Gastrocnemius medialis (tissue), 3 donors: Measurements from ENCODE around the genes PGBD5, AGT, TTC13, ARV1, TSNAX and DISC1.

DNA sequence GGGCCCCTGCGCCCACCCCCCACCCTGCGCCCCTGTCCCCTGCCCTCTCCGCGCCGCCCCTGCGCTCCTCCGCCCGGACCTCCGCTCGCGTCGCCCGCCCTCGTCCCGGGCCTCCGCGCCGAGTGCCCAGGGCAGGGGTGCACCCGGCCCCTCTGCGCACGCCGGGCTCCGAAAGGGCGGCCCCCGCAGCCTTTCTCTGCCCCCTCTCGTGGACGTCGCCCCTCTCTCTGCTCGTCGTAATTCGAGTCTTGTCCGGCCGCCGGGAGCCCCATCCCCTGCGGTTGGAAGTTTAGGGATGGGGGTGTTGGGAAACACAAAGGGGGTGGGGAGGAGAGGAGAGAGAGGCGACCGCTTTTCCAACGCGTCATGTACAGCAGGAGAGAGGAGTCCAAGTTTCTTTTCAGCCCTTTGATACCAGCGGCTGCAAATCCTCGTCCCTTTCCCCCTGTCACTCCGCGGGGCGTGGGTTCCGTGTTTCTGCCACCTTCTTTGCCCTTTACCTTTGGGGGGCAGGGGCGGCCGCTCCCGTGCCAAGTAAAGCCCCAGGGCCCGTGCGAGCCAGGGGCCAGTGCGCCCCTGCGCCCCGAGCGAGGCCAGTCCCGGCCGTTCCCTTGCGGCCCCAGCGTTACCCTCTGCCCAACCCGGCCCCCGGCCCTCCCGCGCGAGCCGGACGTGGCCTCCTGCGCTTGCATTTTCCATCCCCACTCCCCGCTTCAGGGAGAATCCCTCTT lies 559 bp downstream of the GALNT2 start:
- PRO-cap: bidirectional peak, plus-strand start at position 316 of the sequence, minus-strand start at position 243 of the sequence
- RAMPAGE, long total RNA, 3 experiments: no peak in any of the 3 experiments

DNA sequence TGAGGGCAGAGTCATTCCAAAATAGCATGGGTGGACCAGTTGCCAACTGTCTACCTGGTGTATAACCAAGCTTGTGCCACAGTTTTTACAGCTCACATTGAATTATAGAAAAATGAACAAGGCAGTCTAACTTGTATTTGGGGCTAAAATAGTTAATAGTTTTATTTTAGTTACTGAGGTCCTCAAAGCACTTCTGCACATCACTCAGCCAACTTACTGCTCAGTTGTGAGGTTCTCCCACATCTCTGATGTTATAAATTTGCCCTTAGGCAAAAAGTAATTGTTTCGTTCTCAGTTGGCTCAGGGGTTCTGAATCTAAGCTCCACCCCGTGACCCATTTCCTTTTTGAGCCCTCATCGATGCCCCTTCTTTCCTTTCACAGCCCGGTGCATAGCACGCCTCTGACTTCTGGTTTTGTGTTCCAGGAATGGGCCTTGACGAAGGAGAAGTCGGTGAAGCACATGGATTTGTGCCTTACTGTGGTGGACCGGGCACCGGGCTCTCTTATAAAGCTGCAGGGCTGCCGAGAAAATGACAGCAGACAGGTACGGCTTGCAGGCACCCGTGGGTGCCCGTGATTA lies 152.0 kb downstream of the PGBD5 start:
- PRO-cap: no peak
- RAMPAGE, long total RNA, 3 experiments: no peak in any of the 3 experiments

- PRO-cap: unidirectional peak, minus-strand start at chr1:230426311
- RAMPAGE, long total RNA, 3 experiments: no peak in any of the 3 experiments
These were observed at the start of gene PGBD5 for GRCh38 chr1:230425450-230426759. PGBD5 (minus strand) TSS chr1:230426332.

DNA sequence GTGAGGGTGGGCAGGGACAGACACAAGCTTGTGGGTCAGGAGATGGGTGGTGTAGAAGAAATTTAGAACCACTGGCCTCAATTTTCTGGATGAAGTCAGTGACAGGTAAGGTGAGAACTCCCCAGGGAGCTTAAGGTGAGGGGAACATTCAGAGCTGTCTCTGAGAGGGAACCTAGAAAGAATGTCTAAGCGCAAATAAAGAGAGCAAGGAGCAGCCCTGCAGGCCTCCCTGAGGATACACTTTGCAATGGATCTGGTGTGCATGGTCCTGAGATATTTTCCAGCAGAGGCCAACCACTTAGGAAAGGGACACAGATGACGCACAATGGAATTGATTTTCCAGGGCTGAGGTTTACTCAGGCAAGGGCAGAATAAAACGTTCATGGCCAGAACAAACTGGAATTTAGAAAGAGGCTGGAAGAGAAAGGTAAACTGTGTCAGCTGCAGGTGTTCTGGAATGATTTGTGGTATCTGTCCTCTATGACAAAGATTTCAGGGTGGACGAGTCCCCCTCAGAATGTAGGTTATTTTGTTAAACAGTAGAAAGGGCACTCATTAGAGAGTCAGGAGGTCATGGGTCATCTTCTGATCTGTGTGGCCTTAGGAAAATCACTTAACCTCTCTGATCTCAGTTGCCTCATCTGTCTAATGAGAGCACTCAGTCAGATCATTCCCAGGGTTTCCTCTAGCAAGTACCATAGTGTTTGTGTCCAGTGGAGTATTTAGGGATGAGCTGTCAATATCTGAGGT lies 61.7 kb upstream of the PGBD5 start:
- PRO-cap: no peak
- RAMPAGE, long total RNA, 3 experiments: no peak in any of the 3 experiments

DNA sequence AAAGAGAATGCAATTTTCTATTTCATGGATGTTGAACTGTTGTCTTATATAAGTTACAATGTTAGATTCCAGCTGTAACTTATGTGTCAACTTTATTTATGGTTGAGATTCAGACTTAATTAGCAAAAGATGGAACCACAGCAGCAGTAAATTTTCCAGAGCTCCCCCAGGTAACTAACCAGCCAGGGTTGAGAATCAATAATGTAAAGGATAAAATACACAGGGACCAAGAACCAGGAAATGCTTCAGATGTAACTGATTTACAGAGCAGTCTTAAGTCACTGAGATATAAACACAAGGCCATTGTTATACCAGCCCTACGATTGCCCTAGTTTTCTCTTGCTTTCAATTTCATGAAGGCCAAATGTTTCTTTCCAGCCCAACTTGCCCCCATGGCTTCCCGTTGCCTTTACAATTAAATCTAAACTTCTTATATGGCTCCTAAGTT lies 70.2 kb upstream of the COG2 start:
- PRO-cap: no peak
- RAMPAGE, long total RNA, 3 experiments: no peak in any of the 3 experiments

DNA sequence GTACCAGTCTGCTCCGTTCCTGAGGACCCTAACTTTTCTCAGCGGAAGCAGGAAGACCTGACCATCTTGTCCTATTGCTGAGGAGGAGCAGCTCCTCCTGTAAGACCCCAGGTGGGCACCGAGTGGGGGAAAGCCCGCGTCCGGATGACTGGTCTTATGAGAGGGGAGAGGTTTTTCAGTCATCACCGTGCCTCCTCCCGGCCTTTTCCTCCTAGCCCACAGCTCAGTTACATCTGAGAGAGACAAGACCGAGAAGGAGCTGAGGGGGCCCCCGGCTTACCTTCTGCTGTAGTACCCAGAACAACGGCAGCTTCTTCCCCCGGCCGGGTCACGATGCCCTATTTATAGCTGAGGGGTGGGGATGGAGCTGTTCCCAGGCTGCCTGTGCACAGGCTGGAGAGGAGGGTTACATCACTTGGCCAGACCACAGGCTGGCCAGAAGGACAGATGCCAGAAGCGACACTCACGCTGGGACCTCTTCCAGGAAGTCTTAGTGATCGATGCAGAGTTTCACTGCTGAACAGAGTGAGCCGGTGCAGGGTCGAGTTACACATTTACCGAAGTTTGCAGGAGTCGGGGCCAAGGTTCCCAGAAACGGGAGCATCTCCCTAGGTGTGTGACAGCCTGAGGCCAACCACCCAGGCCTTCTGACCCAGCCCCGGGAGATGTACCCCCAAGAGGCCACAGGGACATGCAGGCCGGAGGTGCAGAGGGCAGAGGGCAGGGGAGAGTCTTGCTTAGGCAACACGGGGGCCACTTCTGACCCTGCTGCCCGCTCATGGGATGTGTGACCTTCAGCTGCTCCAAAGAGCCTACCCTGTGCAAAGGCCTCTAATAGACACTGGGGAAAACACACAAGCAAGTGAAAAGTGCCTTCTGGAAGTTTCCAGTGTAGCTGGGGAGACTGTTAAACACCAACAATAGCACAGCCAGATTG lies at the start of gene AGT:
Gene AGT (minus strand): TSS at position 317 of the 937 bp plus-strand sequence.
- PRO-cap: bidirectional peak, plus-strand start at position 438 of the sequence, minus-strand start at position 293 of the sequence
- RAMPAGE, long total RNA, 3 experiments: start-site peak on the minus strand in 3 of 3 experiments, centred at positions 308 to 353 of the sequence, 66 to 93 reads per replicate

- PRO-cap: no peak
- RAMPAGE, long total RNA, 3 experiments: no peak in any of the 3 experiments
These were observed 10.9 kb downstream of the CAPN9 start for GRCh38 chr1:230758084-230758575.

DNA sequence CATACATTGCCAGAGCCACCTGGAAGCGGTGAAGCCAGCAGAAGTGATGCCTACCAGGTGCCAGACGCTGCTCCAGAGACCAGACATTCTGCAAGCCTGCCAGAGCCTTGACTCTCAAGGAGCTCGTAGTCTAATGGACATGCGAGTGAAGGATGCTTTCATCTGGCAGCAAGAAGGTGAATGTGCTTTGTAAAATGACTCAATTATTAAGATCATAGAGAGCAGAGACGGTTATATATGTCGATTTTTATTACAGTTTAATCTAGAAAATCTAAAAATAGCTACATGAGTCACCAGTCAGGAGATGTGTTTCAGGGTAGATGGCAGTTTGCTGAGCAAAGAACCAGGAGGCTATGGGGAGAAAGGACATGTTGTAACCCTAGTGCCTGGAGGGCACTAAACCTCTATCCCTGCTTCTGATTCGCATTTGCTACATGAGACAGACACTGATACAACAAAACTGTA lies 43.4 kb downstream of the C1orf198 start:
- PRO-cap: no peak
- RAMPAGE, long total RNA, 3 experiments: no peak in any of the 3 experiments

DNA sequence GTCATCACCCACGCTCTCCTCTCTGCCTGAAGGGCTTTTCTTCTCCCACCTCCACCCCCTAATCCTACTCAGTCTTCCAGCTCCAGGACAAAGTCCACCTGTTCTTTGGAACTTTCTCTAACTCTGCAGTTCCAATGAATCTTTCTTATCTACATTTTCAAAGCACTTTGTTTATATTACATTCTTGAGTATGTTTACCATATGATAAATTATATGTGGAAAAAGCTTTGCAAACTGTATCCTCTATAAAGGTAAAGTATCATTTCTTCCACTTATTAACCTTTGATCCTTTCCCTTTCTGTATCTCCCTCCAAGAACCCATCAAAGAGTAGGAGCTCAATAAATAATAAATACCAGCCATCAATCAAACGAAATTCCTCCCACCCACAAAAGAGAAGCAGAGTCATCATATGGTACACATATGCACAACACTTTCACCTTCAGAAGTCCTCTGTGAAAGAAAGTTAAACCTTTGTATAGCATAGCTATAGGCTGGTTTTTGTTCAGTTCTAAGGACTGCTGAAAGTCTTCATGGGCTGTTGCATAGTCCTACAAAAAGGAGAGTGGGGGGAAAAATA lies 39.6 kb downstream of the TTC13 start:
- PRO-cap: no peak
- RAMPAGE, long total RNA, 3 experiments: no peak in any of the 3 experiments

GRCh38 chr1:230942594-230943414 lies 35.9 kb downstream of the TTC13 start:
- PRO-cap: no peak
- RAMPAGE, long total RNA, 3 experiments: no peak in any of the 3 experiments

- PRO-cap: no peak
- RAMPAGE, long total RNA, 3 experiments: no peak in any of the 3 experiments
These were observed 20.4 kb downstream of the TTC13 start for GRCh38 chr1:230958150-230958816.

- PRO-cap: unidirectional peak, plus-strand start at chr1:230978284; bidirectional peak, plus-strand start at chr1:230979094, minus-strand start at chr1:230978888
- RAMPAGE, long total RNA, 3 experiments: no peak in any of the 3 experiments
These were observed at the start of gene TTC13 for GRCh38 chr1:230977898-230979006. TTC13 (minus strand) TSS chr1:230978861.

DNA sequence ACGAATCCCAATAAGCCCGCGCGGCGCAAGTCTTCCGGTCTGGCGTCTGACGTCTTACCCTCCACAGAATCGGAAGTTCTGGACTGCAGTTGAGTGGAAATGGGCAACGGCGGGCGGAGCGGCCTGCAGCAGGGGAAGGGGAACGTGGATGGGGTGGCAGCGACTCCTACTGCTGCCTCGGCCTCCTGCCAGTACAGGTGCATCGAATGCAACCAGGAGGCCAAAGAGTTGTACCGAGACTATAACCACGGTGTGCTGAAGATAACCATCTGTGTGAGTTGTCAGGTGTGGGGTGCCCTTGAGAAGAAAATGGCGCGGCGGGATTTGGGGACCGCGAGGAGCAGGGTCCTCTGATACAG lies at the start of gene ARV1:
Gene ARV1 (plus strand): TSS at position 88 of the 359 bp plus-strand sequence.
- PRO-cap: bidirectional peak, plus-strand start at position 88 of the sequence, minus-strand start outside the sequence
- RAMPAGE, long total RNA, 3 experiments: start-site peak on the plus strand in 2 of 3 experiments, centred at positions 83 to 91 of the sequence, 41 to 66 reads per replicate

GRCh38 chr1:231016533-231017552 lies 23.2 kb downstream of the FAM89A start:
- PRO-cap: no peak
- RAMPAGE, long total RNA, 3 experiments: no peak in any of the 3 experiments

GRCh38 chr1:231396838-231397358 lies 25.2 kb downstream of the EGLN1 start:
- PRO-cap: no peak
- RAMPAGE, long total RNA, 3 experiments: no peak in any of the 3 experiments

DNA sequence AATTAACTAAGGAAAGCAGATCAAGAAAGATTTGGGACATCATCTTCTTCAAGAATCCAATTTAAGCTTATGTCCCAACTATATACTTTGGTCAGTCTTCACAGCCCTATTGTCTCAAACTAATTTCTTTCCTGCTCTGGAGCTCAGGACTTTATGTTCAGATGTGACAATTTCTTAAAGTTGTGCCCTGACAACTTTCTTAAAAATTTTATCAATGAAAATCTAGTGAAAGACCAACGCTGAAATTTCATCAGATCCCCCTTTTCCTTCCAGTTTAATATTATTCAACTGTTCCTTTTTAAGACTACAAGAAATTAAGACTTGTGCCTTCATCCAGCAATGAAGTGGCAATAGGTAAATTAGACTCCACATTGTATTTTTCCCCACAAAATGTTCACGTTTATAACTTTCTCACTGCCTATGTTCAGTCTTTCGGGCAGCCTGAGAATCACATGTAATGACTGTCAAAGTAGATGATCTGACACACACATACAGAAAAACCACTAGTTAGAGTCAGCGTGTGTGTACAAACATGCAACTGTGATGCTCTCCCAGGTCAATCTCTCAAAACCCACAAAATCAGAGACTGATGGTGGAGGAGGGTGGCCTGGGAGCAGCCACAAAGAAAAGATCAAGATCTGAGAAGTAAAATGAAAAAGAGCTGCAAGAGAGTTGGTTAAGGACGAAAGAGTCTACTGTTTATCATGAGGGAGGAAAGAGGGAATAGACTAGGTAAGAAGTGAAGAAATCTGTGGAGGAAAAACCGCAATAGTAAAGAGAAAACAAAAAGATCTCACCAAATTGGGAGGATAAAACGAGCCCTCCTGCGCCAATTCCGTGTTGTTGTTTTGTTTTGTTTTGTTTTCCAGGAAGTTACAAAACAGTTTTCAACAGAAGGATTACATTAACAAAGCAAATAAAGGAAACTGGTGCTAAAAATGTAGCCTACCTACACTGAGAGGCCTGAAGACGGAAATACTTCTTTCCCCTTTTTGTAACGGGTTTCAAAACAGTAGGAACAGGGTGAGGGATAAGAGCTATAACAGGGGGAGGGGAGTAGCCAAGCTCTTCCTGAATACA lies 2.4 kb downstream of the EGLN1 start:
- PRO-cap: bidirectional peak, plus-strand start at position 506 of the sequence, minus-strand start at position 463 of the sequence
- RAMPAGE, long total RNA, 3 experiments: no peak in any of the 3 experiments

GRCh38 chr1:231423595-231424193 lies 1.6 kb upstream of the EGLN1 start:
- PRO-cap: no peak
- RAMPAGE, long total RNA, 3 experiments: no peak in any of the 3 experiments

- PRO-cap: bidirectional peak, plus-strand start at chr1:231528675, minus-strand start at chr1:231528301
- RAMPAGE, long total RNA, 3 experiments: start-site peak on the plus strand in 3 of 3 experiments, at chr1:231528667-231528738 at its widest, 403 to 969 reads per replicate; start-site peak on the minus strand in 3 of 3 experiments, at chr1:231528523-231528639 at its widest, 388 to 688 reads per replicate
These were observed at the start of gene TSNAX for GRCh38 chr1:231528098-231529037. TSNAX (plus strand) TSS chr1:231528669.

DNA sequence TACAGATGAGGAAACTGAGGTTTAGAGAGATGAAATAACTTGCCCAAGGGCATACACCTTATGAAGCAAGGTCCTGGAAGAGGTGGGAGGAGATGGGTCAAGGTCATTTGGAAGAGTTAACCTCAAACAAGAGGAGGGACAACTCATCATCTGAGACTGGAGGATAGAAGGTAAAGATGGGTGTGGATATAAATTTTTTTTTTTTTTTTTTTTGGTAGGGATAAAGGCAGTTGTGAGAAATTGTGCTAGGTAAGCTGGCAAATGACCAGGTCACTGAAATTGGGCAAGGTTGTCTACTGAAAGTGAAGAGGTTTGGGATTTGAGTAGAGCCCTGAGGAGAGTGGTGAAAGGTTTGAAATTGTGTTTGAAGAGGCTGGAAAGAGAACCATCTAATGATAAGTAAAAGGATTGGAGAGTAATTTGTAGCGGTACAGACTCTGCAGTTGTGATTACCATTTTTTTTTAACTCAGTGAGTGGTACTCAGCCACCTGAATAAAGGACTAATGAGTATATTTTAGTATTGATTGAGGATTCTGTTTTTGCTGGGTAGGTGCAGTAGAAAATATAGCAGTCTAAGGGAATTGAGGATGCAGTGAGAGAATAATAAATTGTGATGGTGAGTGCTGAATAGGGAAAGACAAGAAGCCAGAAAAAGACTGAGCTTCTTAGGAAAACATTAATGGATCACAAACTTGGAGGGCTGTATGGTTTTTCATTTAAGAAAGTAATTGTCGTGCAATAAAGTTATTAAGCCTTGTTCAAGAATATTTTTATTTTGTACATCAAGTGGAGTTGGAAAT lies 35.2 kb downstream of the TSNAX start:
- PRO-cap: no peak
- RAMPAGE, long total RNA, 3 experiments: no peak in any of the 3 experiments

GRCh38 chr1:231626288-231627073 lies at the start of gene DISC1:
DISC1 (plus strand) TSS chr1:231626790.
- PRO-cap: bidirectional peak, plus-strand start at chr1:231626836, minus-strand start at chr1:231626552
- RAMPAGE, long total RNA, 3 experiments: no peak in any of the 3 experiments